Esophagus squamous epithelium (tissue), 4 donors: ENCODE results near the genes SRGAP2B, GPR89A and ITGA10.

DNA sequence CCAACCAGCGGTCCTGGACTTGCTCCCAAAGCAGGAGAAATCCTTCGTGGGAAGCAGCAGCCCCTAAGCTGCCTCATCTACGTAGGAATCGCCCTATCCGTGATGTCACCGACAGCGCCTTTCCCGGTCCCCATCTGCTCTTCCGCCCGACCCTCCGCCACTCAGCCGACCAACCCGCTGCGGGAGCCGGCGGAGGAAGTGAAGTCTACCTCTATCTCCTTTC is 206.1 kb downstream of the H3-7 start:
- PRO-cap: no peak
- RAMPAGE, long total RNA, 4 experiments: no peak in any of the 4 experiments

GRCh38 chr1:143729263-143730014 is 176.3 kb downstream of the H3-7 start:
- PRO-cap: no peak
- RAMPAGE, long total RNA, 4 experiments: no peak in any of the 4 experiments

GRCh38 chr1:143803938-143804503 is 101.8 kb downstream of the H3-7 start:
- PRO-cap: no peak
- RAMPAGE, long total RNA, 4 experiments: no peak in any of the 4 experiments

GRCh38 chr1:144567429-144568091 is 25.1 kb upstream of the PPIAL4F start:
- PRO-cap: no peak
- RAMPAGE, long total RNA, 4 experiments: no peak in any of the 4 experiments

DNA sequence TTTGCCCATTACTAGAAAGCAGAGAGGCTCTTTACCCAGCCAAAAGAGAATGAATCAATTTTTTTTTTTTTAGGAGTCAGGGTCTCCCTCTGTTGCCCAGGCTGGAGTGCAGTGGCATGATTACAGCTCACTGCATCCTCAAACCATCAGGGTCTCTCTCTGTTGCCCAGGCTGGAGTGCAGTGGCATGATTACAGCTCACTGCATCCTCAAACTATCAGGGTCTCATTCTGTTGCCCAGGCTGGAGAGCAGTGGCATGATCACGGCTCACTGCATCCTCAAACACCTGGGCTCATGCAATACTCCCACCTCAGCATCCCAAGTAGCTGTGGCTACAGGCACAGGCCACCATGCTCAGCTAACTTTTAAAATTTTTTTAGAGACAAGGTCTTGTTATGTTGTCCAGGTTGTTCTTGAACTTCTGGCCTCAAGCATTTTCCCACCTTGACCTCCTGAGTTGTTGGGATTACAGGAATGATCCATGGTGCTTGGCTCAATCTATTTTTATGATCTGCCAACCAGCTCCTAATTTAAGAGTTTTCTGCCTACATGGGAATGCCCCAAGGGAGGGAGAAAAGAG is 142.6 kb downstream of the SRGAP2B start:
- PRO-cap: no peak
- RAMPAGE, long total RNA, 4 experiments: no peak in any of the 4 experiments

DNA sequence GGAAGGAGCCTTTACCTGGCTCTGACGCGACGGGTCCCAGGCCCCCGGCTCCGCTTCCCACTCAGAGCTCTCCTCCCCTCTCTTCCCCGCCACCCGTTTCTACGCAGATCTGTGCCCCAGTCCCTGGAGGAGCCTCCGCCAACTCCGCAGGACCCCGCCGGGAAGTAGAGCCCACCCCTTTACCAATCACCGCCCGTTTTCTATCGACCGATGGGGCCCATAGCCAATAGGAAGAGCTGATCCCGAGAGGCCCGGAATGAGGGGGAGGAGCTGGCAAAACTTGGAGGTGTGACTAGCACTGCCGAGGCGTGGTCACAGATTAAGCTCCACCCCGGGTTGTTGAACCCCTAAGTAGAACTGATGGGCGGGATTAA is at the start of gene SRGAP2B:
Gene SRGAP2B, minus strand, starts transcription at position 121 of the 374 bp plus-strand sequence.
- PRO-cap: no peak
- RAMPAGE, long total RNA, 4 experiments: start-site peak on the minus strand in 3 of 4 experiments, centred at positions 103 to 145 of the sequence, 15 to 58 reads per replicate

GRCh38 chr1:145156741-145157274 is 61.0 kb downstream of the FAM72D start:
- PRO-cap: no peak
- RAMPAGE, long total RNA, 4 experiments: no peak in any of the 4 experiments

GRCh38 chr1:145232596-145233419 is 9.2 kb downstream of the PPIAL4D start:
- PRO-cap: no peak
- RAMPAGE, long total RNA, 4 experiments: no peak in any of the 4 experiments

- PRO-cap: unidirectional peak, plus-strand start at chr1:145607988; unidirectional peak, plus-strand start at chr1:145608306
- RAMPAGE, long total RNA, 4 experiments: start-site peak on the plus strand in 3 of 4 experiments, at chr1:145607983-145608048 at its widest, 37 to 58 reads per replicate
Measured at GRCh38 chr1:145607581-145608818, at the start of gene GPR89A. GPR89A (plus strand) TSS chr1:145607988.

DNA sequence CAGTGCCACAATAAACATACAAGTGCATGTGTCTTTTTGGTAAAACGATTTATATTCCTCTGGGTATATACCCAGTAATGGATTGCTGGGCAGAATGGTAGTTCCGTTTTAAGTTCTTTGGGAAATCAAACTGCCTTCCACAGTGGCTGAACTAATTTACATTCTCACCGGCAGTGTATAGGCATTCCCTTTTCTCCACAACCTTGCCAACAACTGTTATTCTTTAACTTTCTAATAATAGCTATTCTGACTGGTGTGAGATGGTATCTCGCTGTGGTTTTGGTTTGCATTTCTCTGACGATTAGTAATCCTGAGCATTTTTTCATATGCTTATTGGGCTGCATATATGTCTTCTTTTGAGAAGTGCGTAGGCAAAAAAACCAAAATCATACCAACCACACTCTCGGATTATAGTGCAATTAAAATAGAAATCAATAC is 5.8 kb downstream of the RNF115 start:
- PRO-cap: no peak
- RAMPAGE, long total RNA, 4 experiments: no peak in any of the 4 experiments

DNA sequence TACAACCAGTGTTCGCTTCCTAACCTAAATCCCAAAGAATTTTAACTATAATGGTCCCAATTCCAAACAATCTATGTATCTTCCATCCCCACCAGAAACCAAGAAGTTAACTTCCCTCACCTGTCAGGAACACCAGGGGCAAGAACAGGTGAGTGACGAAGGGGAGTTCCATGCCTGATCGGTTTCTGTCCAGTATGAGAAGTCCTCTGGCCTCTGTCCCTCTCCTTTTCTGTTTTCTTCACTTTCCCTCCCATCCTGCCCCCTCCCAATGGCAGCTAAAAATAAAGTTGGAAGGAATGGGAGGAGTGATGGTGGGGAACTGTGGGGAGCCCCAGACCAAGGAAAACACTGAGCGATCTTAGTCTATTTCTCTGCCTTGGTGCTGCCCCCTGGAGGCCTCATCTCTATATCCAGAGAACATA is at the start of gene ITGA10:
Gene ITGA10, minus strand, starts transcription at position 208 of the 422 bp plus-strand sequence.
- PRO-cap: unidirectional peak, minus-strand start at position 208 of the sequence
- RAMPAGE, long total RNA, 4 experiments: start-site peak on the minus strand in 1 of 4 experiments, centred at position 235 of the sequence, 6 reads per replicate

- PRO-cap: no peak
- RAMPAGE, long total RNA, 4 experiments: no peak in any of the 4 experiments
Measured at GRCh38 chr1:145923238-145923730, 4.0 kb downstream of the RBM8A start.

DNA sequence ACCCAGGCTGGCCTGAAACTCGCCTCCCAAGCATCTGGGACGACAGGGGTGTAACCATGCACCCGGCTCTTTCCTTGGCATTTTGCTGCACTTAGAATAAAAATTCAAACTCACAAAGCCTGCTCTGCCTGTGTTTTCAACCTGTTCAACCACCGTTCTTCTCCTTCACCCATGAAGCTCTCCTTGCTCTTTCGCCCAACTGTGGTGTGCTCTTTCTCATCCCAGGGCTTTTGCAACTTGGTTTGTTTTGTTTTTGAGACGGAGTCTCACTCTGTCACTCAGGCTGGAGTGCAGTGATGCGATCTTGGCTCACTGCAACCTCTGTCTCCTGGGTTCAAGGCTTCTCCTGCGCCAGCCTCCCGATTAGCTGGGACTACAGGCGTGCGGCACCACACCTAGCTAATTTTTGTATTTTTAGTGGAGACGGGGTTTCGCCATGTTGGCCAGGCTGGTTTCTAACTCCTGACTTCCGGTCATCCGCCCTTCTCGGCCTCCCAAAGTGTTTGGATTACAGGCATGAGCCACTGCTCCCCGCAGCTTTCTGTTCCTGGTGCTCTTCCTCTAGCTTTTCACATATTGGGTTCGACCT is 1.6 kb upstream of the RBM8A start:
- PRO-cap: unidirectional peak, minus-strand start at position 203 of the sequence
- RAMPAGE, long total RNA, 4 experiments: no peak in any of the 4 experiments

DNA sequence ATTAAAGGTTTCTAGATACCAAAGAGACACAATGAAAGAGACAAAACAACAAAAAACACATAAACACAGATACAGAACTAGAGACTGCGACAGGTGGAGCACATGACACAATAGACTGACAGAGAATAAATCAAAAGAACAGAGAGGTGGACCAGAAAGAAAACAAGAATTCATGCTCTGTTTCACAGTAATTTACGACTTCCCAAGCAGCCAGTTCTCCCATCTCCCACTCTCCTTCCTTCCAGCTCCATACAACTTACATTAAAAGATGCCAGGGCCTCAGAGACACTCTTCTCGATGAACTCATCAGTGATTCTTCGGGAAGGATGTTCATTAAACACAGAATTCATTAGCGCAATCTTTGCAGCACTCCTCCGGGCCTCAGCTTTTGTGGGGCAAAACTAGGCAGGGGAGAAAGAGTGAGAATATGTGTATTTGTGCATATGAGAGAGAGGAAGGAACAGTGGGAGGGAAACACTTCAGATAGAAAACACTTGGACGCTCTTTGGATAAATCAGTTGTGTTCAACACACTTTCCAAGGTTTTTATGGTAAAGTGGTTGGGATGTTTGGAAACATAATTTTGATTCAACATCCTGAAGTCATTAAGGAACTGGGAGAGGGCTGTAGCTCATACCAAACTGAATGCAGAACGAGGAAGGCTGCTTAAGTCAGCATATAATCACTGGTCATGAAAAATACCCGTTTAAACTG is 15.2 kb downstream of the LIX1L start:
- PRO-cap: no peak
- RAMPAGE, long total RNA, 4 experiments: no peak in any of the 4 experiments

DNA sequence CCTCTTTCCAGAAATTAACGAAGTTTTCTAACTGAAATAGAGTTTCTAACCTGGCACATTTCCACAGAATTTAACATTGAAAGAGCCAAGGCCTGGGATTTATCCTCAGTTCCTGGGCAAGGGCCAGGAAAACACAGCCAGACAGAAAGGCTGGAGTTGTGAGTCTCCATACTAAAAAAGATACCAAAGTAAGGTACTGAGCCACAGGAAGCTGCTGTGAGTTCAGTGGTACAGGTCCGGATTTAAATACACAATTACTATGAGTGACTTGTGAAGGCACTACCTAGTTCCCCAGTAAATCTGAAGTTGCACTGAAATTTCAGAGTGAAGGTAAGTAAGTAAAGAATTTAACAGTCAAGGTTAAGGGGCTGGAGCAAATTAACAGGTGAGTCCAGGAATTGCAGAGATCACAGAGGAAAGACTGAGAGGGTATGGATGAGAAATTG is 967 bp downstream of the LIX1L start:
- PRO-cap: unidirectional peak, plus-strand start at position 108 of the sequence; unidirectional peak, plus-strand start at position 253 of the sequence
- RAMPAGE, long total RNA, 4 experiments: no peak in any of the 4 experiments

- PRO-cap: bidirectional peak, plus-strand start at chr1:145978923, minus-strand start at chr1:145978891; bidirectional peak, plus-strand start at chr1:145979330, minus-strand start at chr1:145979106
- RAMPAGE, long total RNA, 4 experiments: no peak in any of the 4 experiments
Measured at GRCh38 chr1:145978522-145979222, 14.2 kb downstream of the POLR3GL start.

DNA sequence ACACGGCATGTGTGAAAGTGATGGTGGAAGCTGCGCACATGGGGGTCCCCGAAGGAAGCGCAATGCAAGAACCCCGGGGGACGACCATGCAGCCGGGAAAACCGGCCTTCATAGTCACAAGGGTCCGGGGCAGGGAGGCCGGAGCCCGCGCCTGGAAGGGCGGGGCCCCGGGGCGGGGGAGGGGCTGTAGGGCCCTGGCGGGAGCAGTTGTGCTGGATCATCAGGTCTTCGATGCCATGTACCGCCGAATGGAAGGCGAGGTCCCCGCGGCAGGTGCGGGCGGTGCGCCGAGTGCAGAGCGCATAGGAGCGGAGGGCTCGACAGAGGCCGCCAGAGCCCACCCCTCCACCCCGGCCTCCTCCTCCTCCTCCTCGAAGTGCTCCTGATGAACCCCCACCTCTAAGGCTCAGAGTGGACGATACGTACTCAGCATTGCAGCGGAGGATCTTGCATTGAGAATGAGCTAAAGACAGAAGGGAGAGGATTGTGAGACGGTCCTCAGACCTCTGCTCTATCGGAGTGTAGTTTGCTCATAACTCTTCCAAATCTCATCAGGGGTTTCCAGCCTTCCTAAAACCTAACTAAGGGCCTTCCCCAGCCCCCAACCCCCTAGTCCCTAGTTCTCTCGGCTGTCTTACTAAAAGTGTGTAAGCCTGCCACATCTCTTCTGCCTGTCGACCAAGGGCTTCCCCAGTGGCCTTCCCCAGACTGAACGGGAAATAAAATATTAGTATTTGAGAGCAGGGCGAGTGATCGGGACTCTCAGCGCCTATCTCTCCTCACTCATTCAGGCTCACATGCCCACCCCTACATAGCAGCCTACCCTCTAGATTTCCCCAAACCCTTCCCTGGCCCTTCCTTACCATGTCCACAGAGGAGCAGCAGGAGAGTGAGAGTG is 2.0 kb downstream of the HJV start:
- PRO-cap: no peak
- RAMPAGE, long total RNA, 4 experiments: no peak in any of the 4 experiments

- PRO-cap: unidirectional peak, plus-strand start at chr1:146037057; unidirectional peak, plus-strand start at chr1:146037185; unidirectional peak, plus-strand start at chr1:146037217; unidirectional peak, plus-strand start at chr1:146037481
- RAMPAGE, long total RNA, 4 experiments: no peak in any of the 4 experiments
Measured at GRCh38 chr1:146036933-146037590, 15.5 kb upstream of the HJV start.

GRCh38 chr1:146376208-146376724 is 31.7 kb upstream of the PPIAL4H start:
- PRO-cap: bidirectional peak, plus-strand start at chr1:146376586, minus-strand start at chr1:146376409
- RAMPAGE, long total RNA, 4 experiments: start-site peak on the minus strand in 1 of 4 experiments, at chr1:146376429-146376447 at its widest, 8 reads per replicate

DNA sequence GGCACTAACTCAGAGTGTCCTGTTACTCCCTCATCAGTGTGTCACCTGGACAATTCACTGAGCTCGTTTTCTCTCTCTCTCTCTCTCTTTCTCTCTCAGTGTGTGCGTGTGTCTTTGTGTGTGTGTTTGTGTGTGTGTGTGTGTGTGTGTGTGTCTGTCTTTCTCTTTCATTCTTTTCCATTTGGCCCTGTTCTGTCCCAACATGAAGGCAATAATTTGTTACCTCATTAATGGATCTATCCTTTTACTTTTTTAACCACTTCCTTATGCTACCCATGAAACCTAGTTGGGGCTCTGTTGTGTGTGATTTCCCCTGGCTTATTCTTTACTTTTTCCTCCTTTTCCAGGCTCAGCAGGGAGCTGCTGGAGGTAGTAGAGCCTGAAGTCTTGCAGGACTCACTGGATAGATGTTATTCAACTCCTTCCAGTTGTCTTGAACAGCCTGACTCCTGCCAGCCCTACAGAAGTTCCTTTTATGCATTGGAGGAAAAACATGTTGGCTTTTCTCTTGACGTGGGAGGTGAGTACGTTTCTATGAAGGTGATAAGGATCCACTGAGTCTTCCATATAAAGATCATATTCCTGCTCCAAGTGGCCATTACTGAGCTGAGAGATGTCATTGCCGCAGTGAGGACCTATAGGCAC is 49.6 kb downstream of the NBPF12 start:
- PRO-cap: no peak
- RAMPAGE, long total RNA, 4 experiments: no peak in any of the 4 experiments